Aorta (tissue), 1 donor: ENCODE measurements around the genes CGGBP1 and NSUN3.

- PRO-cap: no peak
Observed at GRCh38 chr3:81509139-81509734, 252.2 kb downstream of the GBE1 start.

DNA sequence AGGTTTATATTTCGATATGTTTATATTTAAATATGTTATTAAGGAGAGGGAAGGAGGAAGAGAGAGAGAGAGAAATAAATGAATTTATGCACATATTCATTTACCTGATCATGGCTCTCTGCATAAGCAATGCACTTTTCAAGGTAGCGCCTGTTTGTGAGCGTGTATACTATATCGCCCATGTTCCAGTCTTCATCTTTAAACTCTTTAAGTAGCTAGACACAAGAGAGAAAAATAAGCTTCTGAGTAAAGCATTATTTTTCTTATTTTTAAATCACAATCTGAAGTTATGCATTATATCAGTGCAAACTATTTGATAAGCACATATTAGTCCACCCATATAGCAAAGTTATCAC lies 180.4 kb downstream of the GBE1 start:
- PRO-cap: no peak

DNA sequence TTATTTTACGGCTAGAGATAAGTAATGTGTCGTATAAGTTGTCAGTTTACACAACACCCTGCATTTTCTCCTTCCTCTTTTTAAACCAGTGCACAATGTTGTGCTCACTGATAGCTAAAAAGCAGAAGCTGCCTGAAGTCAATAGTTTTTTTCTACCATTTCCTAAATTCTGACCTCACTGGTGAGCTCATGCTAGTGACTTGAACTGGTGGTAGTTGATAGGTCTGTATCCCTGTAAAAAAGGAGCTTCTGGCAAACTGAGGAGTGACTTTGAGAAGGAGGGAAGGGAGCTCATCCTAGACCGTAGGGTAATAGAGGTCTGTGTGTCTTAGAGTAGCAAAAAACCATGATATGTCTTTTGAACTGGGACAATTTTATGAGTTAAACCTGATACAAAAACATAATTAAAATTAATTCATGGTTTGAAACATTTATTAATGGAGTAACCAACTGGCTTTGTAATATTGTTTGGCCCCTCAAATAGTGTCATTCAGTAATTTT lies 368.7 kb upstream of the GBE1 start:
- PRO-cap: no peak

GRCh38 chr3:82317189-82317511 lies 555.7 kb upstream of the GBE1 start:
- PRO-cap: no peak

GRCh38 chr3:82461094-82461513 lies 699.7 kb upstream of the GBE1 start:
- PRO-cap: no peak

GRCh38 chr3:84242741-84243096 lies 716.1 kb upstream of the CADM2 start:
- PRO-cap: no peak

DNA sequence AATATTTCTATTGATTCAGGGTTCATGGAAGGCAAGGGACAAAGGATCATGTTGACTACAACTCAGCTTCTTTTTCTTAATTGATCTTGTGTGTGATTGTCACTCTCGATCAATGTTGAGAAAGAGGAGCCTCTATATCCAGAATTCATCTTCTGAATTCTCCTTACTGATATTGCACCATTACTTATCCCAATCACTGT lies 269.0 kb downstream of the VGLL3 start:
- PRO-cap: no peak

GRCh38 chr3:87088487-87088916 lies 97.6 kb upstream of the VGLL3 start:
- PRO-cap: unidirectional peak, plus-strand start at chr3:87088730

DNA sequence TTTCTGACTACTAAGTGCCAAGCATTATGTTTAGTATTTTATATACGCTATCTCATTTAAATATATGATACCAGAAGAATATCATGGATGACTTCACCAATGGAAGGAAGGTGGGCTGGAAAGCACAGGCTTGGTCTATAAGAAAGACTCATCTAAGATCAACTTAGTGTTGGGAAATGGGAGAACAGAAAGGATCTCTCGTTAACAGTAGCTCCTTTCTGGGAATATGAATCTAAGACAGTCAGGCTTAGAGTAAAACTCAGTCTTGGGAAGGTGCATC lies 1.1 kb upstream of the HTR1F start:
- PRO-cap: no peak

DNA sequence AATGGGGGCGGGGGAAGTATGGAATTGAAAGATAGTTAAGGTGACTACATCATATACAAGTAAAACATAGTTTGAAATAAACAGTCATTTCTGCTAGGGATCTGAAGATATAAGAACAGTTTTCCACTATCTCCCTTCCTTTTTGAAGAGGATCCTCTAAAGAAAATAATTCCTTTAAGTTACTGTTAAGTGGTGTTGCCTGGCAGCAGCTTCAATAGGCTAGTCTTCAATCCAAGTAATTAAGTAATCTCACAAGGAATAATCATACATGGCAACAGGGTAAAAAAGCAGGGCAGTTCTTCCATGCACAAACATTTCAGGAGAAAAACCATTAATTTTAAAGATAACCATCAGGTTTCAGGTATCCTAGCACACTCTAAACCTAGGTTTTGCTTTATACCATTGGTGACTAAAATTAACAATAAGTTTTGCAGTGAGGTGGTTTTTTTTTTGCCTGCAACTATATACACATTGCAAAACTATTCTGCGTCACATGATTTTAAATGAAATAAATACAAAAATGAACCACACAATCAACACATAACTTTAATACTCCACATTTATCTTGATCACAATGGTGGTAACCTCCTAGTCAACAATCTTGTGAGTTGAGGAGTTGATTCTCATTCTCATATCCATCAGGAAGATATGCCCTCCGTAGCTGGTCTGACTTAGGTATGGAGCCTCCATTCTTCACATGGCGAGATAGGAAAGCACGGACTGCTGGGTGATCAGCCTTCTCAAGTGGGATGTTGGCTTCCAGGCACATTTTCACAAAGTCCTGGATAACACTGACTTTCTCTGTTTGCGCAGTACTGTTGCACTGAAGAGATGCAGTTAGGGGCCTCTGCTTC lies 3.7 kb downstream of the CGGBP1 start:
- PRO-cap: no peak

DNA sequence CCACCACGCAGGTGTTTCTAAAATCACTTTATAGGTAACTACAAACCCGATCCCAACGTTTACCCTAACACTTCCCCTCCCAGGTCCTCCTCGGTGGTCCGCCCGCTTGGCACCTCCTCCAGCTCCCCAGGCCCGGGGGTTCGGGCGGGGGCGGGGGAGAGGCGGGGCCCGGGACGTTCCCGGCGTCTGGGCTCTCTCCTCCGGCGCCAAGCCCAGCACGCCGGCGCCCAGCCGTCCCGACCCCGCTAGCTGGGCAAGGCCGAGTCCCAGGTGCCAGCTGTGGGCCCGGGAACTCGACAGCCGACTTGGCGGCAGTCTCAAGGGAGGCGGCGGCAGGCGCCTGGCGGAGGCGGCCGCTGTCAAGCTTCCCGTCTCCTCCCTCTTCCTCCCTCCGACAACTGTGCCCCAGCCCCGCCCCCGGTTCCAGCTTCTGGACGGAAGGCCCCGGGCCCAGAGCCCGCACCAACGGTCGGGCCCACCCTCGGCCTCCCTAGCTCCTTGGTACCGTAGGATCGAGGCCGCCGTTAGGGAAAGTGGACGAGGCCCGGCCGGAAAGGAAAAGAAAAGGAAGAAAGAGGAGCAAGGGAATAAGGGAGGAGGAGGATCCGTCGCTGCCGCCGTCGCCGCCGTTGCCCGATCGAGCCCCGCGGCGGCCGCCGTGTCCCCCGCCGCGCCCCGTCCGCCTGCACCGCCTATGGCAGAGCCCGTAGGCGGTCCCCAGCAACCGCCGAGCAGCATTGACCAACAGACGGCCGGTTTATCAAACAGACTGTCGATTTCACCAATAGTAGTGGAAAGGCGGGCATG lies at the start of gene CGGBP1:
Gene CGGBP1, minus strand, starts transcription at position 696 of the 807 bp plus-strand sequence.
- PRO-cap: bidirectional peak, plus-strand start at position 426 of the sequence, minus-strand start at position 390 of the sequence; bidirectional peak, plus-strand start outside the sequence, minus-strand start at position 667 of the sequence

GRCh38 chr3:88138737-88139792 lies 10.7 kb upstream of the C3orf38 start:
- PRO-cap: no peak

GRCh38 chr3:88148991-88149484 lies 721 bp upstream of the C3orf38 start:
- PRO-cap: no peak

DNA sequence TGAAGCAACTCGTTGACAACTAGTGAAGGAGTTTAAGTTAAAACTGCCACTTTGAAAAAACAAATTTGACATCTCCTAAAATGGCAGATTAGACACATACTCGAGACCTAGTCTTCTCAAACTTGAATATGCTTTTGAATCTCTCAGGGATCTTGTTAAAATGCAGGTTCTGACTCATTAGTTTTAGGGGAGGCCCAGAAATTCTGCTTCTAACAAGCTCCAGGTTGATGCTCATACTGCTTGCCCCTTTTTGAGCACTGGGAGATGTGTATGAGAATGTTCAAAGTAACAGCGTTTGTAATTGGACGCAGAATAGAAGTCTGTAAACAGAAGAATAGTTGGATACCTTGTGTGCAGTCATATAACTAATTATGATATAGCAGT lies 1.6 kb downstream of the C3orf38 start:
- PRO-cap: no peak

DNA sequence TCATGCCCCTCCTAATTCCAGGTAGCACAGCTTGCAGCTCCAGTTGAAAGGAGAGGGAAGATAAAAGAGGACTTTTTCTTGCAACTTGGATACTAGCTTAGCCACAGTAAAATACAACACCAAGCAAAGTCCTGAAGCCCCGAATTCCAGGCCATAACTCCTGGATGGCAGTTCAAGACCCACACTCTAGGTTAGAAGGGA lies 332.7 kb upstream of the EPHA3 start:
- PRO-cap: no peak

- PRO-cap: no peak
Observed at GRCh38 chr3:93884538-93885038, 89.1 kb downstream of the PROS1 start.

DNA sequence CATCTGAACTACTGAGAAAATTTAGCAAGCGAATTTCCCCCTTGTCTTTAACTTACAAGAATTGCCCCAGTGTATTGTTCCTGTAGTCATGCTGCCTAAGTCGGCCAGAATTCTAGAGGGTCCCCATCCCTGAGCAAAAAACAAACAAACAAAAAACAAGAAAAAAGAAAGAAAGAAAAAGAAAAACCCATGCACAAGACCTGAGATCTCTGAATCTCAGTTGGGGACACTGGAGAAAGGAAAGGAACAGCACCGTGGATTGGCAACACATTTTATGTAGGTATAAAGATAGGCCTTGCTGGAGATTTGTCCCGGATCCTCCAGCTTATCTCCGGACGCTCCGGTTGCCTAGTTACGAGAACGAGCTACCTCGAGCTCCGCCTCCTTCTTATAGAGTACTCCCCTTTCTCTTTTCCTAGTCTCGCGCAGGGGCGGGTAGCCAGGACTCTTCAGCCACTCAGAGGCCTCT lies 333 bp upstream of the ARL13B start:
- PRO-cap: no peak

- PRO-cap: bidirectional peak, plus-strand start at chr3:94063011, minus-strand start at chr3:94062896; bidirectional peak, plus-strand start at chr3:94063319, minus-strand start at chr3:94063271
Observed at GRCh38 chr3:94062586-94063647, at the start of gene NSUN3. NSUN3 (plus strand) TSS chr3:94063061.

DNA sequence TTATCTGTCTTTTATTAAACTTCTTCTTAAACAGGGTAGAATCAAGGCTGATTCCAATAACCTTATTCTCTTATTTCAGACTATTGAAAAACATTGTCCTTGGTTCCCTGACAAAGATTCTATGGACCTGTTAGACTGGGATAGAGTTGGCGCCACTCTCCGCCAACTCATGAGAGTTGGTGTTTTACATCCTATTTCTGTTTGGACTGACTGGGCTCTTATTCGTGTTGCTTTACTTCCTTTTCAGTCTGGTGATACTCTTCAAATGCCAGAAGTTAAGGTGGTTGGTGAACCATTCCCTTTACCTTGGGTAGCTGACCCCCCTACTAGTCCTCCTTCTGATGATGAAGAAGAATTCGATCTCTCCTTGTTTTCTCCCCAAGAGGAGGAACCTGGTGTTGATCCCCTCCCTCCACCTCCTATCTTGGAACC lies 585.4 kb downstream of the NSUN3 start:
- PRO-cap: no peak

- PRO-cap: no peak
Observed at GRCh38 chr3:95120853-95121344, 1058.0 kb downstream of the NSUN3 start.